AG09309 (cell line): ENCODE measurements around a stretch of chr7.

- RRBS: no CpG with 5 or more reads among the region's 7 CpGs
Observed at GRCh38 chr7:134528015-134528599, 740 bp downstream of the AKR1B10 start.

- RRBS: no CpG with 5 or more reads among the region's 25 CpGs
Observed at GRCh38 chr7:134645798-134646652, 628 bp upstream of the BPGM start.

DNA sequence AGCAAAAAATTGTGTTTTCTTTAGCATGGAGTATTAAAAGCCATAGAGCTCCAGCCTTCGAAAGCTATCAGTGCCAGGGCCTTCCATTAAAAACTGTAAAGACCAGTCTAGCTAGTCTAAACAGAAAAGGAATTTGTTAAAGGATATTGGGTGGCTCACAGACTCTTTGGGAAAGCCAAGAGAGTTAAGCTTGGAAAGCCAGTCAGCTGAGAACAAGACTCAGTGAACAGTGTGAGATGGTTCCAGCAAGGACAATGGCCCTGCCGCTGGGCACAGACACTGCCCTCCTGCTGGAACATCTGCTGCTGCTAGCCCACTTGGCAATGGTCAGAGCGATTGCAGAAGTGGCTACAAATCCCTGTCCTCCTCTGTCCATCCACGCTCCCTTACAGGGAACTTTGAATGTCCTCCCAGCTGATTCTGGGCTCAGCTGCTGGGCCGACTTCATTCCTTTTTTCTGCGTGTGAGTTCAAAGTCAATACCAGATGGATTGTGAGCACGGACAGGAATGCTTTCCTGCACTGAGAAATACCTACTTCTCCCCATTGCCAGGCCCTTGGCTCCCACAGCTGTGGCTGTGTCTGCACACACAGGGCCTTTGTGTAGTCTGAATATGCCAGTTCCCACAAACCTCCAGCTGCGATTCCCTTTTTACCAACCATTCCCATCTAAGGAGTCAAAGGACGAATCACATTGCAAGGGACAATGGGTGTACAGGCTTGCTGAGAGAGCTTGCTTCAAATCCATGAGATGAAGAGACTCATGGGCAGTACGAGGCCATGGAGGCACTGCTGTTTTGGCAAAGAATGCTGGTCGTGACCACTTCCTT is 44.0 kb downstream of the BPGM start:
- RRBS: no CpG with 5 or more reads among the region's 11 CpGs

DNA sequence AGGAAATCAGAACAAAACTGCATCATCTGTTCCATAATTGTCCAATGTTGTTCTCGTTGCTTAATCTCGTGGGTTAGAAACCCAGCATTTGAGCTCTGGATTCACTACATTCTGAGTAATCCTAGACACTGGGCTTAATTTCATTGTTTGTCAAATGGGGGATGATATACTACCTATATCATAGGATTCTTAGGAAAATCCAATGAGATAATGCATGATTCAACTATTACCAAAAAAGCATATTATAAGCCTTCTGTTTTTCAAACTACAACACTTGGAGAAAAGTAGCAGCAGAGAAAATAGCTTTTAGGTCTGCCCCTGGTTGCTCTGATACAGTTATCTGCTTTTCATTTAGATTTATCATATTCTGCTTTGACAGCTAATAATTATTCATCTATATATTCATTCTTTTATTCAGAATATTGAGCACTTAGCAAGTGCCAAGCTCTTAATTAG is 49.1 kb downstream of the CALD1 start:
- RRBS: no CpG with 5 or more reads among the region's 2 CpGs

DNA sequence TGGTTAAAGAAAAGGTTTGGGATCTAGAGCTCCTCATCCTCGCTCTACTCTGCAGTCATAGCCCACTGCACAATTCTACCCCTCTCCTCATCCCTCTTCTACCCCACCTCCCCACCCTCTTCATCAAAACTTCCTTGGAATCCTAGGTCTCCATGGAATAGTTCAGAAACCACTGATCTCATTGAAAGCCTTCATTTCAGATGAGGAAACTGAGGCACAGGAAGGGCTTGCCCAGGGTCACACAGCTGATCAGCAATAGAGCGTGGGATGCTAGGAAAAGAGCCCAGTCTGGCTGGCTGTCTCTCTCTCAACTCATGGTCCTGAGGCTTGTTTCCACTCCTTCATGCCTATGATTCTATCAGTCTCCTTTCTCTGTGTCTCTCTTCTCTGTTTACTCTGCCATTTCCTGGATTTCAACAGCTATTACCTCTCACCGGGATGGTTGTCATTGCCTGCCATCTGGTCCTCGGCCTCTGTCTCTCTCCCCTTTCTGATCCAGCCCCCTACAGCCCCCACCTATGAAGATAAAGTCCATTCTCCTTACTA is 93.5 kb upstream of the AGBL3 start:
- RRBS: no CpG with 5 or more reads among the region's 4 CpGs

DNA sequence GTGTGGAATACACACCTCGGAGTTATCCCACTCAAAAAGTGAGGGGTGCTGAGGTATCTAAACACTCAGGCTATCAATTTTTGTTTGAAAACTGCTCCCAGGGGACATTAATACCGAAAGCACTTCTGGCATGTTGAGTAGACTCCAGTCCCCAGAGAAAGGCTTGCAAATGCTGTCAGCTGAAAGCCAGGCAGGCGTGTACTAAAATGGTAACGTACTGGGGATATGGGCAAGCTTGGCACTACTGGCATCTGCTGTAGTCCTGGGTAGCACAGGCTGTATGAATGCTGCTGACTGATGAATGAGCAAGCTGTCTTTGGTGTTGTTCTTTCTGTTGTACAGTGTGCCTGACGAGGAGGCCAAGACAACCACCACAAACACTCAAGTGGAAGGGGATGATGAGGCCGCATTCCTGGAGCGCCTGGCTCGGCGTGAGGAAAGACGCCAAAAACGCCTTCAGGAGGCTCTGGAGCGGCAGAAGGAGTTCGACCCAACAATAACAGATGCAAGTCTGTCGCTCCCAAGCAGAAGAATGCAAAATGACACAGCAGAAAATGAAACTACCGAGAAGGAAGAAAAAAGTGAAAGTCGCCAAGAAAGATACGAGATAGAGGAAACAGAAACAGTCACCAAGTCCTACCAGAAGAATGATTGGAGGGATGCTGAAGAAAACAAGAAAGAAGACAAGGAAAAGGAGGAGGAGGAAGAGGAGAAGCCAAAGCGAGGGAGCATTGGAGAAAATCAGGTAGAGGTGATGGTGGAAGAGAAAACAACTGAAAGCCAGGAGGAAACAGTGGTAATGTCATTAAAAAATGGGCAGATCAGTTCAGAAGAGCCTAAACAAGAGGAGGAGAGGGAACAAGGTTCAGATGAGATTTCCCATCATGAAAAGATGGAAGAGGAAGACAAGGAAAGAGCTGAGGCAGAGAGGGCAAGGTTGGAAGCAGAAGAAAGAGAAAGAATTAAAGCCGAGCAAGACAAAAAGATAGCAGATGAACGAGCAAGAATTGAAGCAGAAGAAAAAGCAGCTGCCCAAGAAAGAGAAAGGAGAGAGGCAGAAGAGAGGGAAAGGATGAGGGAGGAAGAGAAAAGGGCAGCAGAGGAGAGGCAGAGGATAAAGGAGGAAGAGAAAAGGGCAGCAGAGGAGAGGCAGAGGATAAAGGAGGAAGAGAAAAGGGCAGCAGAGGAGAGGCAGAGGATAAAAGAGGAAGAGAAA is 53.3 kb upstream of the AGBL3 start:
- RRBS: no CpG with 5 or more reads among the region's 20 CpGs

DNA sequence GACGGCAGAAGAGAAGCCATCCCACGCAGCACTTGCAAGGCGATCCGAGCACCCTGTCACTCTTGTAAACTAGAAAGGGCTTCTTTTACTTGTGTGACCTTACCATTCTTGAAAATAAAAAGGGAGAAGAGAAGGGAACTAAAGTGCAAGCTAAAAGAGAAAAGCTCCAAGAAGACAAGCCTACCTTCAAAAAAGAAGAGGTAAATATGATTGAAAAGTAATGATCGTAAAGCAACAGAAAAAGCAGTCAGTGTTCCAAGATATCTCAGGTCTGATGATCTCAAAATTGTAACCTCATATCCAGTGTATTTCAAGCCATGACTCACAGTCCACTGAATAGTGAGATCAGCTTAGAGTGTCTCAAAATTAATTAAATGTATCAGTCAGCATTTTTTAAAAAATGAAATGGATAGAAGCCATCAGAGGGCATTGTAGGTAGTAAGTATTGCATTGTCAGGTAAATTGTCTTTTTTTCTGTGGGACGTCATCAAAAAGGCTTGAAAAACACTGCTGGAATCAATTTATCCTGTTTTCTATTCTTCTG is 50.7 kb upstream of the AGBL3 start:
- RRBS: no CpG with 5 or more reads among the region's 6 CpGs

DNA sequence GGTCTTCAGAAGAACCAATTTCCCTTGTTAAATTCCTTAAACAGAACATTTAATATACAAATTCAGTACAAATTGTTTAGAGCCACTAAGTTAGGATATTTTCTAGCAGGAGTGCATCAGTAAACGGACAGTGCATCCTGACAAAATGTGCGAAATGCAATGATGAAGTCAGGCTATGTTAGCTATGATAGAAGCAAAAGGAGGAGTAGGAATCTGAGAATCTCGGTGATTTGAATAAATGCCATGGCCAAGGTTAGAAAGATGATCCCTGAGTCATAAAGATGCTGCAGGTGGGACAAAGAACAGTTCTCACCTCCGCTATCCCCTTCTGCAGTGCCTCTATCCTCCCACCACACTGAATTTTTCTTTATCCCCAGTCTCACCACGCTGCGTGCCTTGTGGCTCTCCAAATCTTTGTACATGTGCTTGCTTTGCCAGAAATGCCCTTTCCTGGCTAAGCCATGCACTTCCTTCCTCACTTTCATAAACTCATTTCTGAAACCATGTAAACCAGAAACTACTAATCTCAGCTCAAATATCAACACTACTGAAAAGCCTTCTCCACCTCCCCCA is 31.8 kb upstream of the AGBL3 start:
- RRBS: no CpG with 5 or more reads among the region's 6 CpGs

DNA sequence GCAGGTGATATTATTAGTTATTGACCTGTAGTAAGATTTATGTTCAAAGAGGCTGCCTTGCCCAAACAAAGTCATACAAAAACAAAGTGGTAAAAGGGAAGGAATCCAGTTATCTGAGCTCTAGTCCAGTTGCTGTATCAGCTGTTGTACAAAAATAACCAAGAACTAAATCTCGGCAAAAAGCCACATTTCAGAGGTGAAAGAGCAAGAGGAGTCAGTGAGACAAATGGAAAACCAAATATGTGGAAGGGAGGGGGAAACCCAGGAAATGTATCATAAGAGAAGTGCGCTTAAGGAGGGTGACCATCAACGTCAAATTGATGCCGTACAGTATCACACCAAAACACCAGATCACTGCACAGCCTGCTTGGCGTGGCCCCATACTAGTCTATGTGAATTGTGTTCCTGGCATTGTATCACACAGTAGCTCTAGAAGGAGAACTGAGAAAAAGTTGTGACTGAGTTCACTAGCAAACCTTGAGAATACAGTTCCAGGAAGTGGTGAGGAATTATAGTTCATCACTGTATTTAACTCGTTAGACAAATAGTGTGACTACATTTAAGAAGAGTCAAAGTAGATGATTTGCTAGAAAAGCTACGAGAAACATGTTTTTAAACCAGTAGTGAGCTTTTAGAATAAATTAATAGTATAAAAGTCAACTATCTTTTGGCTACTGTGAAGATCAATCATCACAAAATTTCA is 6.5 kb downstream of the AGBL3 start:
- RRBS: no CpG with 5 or more reads among the region's 7 CpGs

DNA sequence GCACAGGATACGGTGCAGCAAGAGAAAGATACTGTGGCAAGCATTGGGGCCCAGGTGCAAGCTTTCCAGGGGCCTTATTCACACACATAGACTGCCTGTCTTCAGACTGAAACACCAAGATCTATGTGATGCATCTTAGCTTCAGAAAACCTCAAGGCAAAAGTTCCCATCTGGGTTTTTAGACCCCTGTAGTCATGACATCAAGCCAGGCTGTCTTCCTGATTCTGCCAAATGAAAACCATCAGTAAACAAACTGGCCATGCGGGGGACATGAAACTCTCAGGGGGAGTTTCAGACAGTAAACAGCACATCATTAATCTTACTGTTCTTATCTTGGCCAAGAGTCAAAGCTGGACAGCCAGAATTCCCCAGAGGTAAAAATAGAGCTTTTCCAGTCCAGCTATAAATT is 9.8 kb downstream of the AGBL3 start:
- RRBS: no CpG with 5 or more reads among the region's 2 CpGs

GRCh38 chr7:135169792-135170561 is 530 bp downstream of the CYREN start:
- RRBS: 2% methylated on average over 8 of the region's 52 CpGs

- RRBS: no CpG with 5 or more reads among the region's 4 CpGs
Observed at GRCh38 chr7:135383386-135383969, 126.4 kb downstream of the CNOT4 start.

DNA sequence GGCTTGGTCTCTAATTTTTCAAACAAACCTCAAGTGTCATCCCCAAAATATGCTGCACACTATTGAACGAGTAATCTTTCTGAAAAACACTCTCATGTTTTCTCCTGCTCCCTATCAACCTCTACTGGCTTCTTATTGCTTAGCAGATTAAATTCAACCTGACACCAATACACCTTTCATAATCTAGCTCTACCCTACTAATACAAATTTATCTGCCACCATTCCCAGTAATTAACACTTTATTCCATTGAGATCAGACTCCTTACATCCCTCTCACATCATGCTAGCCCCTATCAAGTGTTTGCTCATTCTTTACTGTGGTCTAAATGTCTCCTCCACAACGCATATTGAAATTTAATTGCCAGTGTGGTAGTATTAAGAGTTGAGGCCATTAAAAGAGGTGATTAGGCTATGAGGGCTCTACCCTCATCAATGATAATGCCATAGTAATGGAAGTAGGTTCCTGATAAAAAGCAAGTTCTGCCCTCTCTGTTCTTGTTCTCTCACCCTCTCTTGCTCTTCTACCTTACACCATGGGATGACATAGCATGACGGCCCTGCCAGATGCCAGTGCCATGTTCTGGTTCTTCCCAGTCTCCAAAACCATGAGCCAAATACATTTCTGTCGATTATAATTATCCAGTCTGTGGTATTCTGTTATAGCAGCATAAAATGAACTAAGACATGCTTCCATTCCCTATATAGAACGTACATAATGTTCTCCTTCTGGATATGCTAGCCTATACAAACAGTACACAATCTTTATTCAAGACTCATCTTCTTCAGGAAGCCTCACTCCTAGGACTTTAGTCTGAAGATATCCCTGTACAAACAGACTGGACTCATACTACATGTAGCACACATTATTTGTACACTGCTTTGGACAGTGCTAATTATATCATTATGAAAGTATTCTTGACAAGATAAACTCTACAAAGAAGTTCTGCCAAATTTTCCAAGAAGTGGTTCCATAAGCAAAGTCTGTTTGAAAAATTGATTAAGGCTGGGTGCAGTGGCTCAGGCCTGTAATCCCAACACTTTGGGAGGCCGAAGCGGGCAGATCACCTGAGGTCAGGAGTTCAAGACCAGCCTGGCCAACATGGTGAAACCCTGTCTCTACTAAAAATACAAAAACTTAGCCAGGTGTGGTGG is 8.0 kb downstream of the CNOT4 start:
- RRBS: no CpG with 5 or more reads among the region's 7 CpGs

- RRBS: no CpG with 5 or more reads among the region's 30 CpGs
Observed at GRCh38 chr7:135558087-135558835, 544 bp downstream of the NUP205 start.

DNA sequence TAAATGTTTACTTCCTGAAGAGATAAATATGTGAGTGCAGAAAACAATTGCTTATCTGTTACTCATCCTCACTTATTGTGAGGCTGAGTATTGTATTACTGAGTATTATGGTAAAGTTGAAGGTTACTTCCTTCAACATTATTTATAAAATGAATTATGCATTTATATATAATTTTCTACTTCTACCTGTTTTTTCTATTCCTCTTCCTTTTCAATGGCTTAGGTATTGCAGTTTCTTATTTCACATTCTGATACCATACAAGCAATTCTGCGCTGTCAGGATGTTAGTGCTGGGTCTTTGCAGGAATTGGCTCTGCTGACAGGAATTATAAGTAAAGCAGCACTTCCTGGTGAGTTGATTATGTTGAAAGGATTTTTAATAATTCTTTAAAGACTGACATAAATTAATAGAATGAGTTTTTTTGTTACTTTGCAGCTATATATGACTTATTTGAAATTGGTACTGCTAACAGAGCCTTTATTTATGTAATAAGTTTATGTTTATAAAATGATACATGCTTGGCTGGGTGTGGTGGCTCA is 32.1 kb upstream of the STMP1 start:
- RRBS: no CpG with 5 or more reads among the region's 1 CpG

- RRBS: no CpG with 5 or more reads among the region's 9 CpGs
Observed at GRCh38 chr7:135637603-135638421, 24.5 kb upstream of the STMP1 start.

GRCh38 chr7:135650399-135651284 is 11.7 kb upstream of the STMP1 start:
- RRBS: no CpG with 5 or more reads among the region's 15 CpGs

GRCh38 chr7:135678871-135679070 is 16.5 kb downstream of the STMP1 start:
- RRBS: no CpG with 5 or more reads among the region's 2 CpGs

GRCh38 chr7:135697661-135697911 is 30.4 kb downstream of the SLC13A4 start:
- RRBS: no CpG with 5 or more reads among the region's 5 CpGs

DNA sequence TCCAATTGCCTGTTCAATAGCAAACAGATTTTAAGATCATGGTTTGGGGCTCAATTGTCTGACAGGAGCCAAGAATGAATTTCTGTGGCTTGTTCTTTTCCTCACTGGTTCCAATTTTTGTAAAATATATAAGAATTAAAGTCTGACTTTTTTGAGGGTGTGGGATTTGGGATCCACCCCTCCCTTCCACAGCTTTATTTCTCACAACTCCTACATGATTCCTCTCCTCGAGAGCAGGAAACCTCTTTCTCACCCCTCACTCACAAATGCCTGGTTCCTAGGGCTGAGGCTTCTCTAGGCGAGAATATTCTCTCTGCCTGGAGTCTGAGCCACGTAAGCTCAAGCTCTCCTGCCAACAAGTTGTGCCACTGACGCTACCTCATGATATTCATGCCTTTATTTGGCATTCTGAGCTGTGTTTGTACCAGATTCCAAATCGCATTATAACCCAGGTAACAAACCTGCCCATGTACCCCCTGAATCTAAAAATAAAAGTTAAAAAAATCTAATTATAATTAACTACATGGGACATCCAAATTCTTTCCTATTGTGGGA is 20.8 kb upstream of the FAM180A start:
- RRBS: no CpG with 5 or more reads among the region's 5 CpGs